Placental pericyte (primary cell): Measurements from ENCODE around the genes ATP1A4 and CD244.

DNA sequence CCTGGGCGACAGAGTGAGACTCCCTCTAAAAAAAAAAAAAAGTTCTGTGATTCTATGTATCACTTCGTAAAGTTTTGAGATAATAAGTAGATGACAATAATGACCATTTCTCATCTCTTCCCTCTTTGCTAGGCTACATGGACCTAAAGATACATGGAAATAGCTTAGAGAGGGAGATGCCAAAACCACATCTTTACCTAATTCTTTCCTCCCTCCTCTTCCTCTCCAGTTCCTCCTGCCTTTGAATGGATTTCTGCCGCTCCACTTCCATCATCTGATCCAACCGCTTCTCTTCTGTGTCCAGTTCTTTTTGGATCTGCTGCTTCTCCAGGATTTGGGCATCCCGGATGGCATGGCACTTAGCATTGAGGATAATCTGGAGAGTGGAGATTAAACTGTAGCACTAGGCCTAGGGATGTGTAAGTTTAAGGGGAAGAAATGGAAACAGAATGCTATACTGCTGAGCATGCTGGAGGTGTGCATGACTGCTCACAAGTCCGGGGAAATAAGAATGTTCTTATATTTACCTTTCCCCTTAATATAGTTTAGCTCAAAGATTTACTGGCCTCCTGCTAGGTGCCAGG, 13.6 kb downstream of the CFAP45 start:
- CAGE, long polyA plus RNA = no peak

DNA sequence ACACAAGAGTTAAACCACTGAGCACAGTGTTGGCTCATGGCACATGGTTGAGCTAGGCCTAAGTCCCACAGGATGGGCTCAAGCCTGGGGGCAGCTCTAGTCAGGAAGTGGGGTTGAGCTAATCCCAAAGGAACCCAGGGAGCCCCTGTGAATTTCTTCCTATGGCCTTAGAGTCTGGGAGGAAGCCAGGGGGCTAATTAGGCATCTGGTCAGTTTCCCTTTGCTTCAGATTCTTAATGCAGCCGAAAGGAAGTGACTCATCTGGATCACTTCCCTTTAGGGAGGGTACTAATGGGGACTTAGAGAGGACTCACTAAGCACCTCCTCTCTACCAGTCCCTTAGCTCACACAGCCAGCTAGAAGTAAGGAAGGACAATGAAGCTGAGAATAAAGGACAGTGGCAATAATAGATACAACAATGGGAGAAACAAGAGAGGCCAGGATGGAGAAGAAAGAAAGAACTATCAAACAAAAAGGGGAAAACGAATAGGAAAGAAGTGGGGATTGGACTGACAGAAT, 10.0 kb downstream of the CFAP45 start:
- CAGE, long polyA plus RNA = no peak

DNA sequence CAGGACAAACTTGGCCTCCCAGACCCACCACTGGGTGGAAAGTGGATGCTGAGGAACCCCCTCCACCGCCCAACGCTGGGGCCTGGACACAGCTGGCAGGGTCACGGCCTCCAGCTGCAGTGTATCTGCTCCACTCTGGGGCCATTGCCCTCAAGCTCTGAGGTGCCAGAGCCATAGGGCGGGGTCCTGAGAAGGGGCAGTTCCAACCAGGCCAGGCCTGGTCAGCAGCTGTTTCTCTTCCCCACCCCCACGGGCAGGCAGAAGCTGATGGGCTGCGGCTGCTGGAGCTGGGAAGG, 2.5 kb downstream of the TAGLN2 start:
- CAGE, long polyA plus RNA = no peak

- CAGE, long polyA plus RNA = no peak
Observed at GRCh38 chr1:159970880-159971765, 17.1 kb upstream of the SLAMF9 start.

DNA sequence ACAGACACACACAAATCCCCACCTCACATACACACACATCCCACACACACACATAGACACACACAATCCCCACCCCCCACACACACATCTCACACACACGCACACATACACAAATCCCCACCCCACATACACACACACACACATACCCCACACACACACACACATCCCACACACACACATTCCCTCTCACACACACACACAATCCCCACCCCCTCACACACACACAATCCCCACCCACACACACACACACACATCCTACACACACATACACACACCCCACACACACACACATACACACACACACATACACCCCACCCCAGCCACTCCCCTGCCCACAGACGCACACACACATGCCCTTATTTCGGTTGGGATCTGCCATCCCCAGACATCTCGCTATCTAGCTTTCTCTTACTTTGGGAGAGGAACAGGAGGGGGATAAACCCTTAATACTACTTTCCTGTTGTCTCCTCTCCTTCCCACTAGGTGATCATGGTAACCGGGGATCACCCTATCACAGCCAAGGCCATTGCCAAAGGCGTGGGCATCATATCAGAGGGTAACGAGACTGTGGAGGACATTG, 17.3 kb upstream of the ATP1A4 start:
- CAGE, long polyA plus RNA = no peak

- CAGE, long polyA plus RNA = no peak
Observed at GRCh38 chr1:160143686-160143978, 7.8 kb upstream of the ATP1A4 start.

DNA sequence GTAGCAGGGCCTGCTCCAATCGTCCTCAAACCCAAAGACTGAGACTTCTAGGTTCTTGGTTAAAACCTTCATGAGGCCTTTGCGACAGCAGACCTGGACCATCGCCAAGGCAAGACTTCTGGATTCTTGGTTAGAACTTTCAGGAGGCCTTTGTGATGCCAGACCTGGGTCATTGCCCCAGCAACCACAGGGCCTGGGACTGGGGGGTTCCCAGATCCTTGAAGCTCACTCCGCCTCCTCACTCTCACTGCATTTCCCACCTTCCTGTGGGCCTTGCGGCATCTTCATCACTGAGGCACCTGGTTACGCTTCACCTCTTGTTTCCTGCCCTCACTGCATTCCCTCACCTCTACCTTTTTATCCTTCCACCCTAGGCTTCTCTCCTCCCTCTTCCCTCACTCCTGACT, at the start of gene ATP1A4:
ATP1A4 (plus strand) TSS at position 213 of the 407 bp plus-strand sequence.
- CAGE, long polyA plus RNA = no peak

DNA sequence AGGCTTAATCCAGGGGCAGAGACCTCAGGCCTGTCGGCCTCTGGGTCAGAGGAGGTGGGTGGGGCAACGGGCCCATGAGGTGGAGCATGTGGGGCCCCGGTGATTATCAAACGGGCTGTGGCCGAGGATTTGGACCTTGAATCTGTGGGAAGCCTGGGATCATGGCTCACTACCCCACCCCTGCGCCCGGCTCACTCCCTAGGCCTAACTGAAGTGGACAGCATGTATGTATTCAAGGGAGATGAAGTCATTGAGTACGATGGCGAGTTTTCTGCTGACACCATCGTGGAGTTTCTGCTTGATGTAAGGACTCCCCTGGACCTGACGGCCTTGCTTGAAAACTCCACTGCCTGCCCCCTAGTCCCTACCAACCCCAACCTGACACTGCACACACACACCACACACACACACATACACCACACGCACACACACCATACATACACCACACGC, 3.2 kb downstream of the CASQ1 start:
- CAGE, long polyA plus RNA = no peak

- CAGE, long polyA plus RNA = no peak
Observed at GRCh38 chr1:160214416-160215414, 9.5 kb downstream of the PEA15 start.

- CAGE, long polyA plus RNA = no peak
Observed at GRCh38 chr1:160317185-160317476, 25.9 kb downstream of the COPA start.

DNA sequence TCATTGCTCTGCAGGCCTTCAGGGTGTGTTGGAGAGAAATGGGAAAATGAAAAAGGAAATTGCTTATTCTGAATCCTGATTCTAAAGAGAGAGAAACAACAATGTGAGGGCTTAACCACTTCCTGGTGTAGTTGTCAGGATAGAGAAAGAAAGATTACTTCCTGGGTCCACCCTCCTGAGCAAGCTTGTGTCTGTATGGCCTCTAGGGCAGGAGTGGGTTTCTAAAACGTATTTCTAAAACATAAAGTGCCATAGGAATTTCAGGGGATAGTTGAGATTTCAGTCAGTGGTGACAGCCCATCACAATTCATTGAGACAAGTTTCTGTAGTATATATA, 28.4 kb downstream of the VANGL2 start:
- CAGE, long polyA plus RNA = no peak

DNA sequence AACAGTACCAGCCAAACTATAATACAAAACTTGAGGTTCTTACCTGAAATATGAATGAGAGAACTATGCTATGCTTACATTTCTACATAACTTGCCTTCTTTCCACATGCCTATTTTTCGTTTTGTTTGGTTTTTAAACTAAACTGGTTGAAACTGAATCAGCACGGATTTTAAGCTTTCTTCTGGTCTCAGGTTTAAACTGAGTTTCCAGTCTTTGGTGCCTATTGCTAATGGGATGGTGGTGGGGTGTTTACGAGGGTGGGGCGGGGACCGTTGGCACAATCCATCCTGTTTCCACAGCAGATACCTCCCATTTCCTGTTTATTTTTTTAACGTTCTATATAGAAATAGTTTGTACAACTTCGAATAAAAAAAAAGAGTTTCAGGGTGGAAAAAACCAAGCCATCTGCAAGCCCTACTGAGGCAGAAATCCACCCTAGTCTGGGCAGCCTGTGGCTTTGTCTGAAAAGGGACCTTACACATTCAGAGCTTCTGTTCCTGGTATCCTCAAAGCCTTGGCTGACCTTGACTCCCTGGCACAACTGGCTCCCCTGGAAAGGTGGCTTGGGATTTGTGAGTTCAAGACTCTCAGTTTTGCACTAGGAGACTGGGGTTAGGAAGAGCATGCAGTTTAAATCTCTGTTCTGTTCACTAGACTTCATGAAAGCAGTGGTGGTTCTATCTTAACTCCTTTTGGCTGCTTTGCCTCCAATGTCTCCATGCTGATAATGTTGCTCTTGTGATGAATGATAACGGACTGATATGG, 46.6 kb downstream of the VANGL2 start:
- CAGE, long polyA plus RNA = no peak

DNA sequence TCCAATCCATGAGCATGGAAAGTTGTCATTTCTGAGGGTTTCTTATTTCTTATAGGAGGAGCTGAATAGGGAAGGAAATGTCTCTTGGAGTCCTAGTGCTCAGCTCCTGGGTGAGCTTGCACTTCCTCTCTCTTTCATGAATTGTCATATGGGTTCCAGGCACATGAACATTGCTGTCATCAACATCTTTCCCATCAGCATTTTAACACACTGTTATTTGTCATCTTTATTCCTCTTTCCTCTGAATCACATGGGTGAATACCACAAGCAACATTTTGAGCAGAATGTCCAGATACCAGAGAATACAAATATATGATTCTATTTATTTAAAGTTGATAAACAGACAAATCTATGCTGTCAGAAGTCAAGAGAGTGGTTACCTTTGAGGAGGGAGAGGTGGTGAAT, 23.4 kb downstream of the SLAMF6 start:
- CAGE, long polyA plus RNA = no peak

GRCh38 chr1:160708159-160708470, 3.5 kb downstream of the CD48 start:
- CAGE, long polyA plus RNA = no peak

DNA sequence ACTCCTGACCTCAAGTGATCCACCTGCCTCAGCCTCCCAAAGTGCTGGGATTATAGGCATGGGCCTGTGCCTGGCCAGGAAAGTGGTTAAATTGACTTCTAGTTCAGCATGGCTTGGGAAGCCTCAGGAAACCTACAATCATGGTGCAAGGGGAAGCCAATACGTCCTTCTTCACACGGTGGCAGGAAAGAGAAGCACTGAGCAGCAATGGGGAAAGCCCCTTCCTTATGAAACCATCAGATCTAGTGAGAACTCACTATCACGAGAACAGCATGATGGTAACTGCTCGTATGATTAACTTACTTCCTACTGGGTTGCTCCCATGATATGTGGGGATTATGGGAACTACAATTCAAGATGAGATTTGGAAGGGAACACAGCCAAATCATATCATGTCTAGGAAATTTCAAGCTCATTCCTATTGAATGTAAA, 1.1 kb upstream of the CD48 start:
- CAGE, long polyA plus RNA = no peak

GRCh38 chr1:160724507-160724887, 12.9 kb upstream of the CD48 start:
- CAGE, long polyA plus RNA = no peak

GRCh38 chr1:160798404-160799227, 2.6 kb downstream of the LY9 start:
- CAGE, long polyA plus RNA = no peak

- CAGE, long polyA plus RNA = no peak
Observed at GRCh38 chr1:160862592-160863333, at the start of gene CD244. TSS of gene CD244 (minus strand) at chr1:160862887.

GRCh38 chr1:160911393-160912125, 26.6 kb upstream of the ITLN1 start:
- CAGE, long polyA plus RNA = no peak

DNA sequence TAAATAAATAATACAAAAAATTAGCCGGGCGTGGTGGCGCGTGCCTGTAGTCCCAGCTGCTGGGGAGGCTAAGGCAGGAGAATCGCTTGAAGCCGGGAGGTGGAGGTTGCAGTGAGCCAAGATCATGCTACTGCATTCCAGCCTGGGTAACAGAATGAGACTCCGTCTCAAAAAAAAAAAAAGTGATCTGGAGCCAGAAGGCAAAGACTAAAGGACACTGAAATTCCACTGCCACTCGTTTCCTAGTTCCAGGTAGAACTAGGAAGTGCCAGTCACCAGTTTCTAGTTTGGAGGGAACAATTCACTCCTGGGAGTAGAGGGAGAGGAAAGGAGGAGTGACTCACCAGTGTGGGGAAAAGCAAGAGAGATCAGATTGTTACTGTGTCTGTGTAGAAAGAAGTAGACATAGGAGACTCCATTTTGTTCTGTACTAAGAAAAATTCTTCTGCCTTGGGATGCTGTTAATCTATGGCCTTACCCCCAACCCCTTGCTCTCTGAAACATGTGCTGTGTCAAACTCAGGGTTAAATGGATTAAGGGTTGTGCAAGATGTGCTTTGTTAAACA, 4.4 kb downstream of the F11R start:
- CAGE, long polyA plus RNA = no peak